Glomerular endothelial cell (primary cell): Measurements from ENCODE around the genes ANKRD36, MRPL30 and LYG2.

DNA sequence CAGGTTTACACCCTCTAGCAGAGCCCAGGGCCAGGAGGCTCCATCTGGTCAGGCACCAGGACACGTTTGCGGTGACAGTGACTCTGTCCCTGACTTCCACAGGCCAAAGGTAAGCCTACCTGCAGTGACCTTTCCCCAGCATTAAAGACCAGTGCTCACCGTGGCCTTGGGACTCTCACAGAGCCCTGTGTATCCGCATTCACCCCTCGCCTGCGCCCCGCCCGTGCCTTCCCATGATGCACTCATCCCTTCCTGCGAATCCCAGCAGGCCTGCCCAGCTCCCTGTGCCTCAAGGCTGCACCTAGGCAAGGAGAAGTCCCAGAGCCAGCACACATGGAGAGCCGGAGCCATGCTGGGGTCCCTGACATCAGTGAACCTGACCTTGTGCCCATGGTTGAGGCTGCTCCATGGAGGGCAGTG lies 3.2 kb downstream of the NEURL3 start:
- RAMPAGE, long total RNA, result no peak

DNA sequence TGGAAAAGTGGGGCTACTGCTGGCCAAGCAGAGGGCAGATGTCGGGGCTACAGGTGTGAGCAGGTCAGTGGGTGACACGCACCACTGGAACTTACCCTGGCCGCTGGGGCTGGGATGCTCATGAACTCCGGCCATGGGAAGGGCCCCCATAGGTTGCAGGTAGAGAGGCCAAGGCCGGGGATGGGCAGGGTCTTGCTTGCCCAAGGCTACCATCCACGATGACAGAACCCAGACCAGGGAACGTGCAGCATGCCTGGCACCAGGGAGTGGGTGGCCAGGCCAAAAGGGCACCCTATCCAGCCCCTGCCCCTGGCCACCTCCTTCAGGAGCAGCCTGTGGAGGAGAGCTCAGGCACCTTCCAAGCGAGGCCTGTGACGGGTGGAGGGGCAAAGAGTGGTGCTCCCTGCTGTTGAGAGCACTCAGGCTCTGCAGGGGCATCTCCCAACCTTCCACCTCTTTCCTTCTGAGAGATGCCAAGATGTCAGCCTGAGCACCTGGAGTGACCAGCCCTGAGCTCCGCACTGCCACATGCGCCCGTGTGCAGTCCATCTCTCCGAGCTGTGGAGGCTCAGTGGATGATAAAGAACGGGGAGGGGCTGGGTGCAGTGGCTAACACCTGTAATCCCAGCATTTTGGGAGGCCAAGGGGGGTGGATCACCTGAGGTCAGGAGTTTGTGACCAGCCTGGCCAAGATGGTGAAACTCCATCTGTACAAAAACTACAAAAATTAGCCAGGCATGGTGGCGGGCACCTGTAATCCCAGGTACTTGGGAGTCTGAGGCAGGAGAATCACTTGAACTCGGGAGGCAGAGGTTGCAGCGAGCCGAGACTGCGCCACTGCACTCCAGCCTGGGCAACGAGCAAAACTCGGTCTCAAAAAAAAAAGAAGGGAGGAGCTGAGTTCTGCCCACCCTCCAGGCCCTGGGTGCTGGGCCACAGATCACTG lies 17.1 kb downstream of the ARID5A start:
- RAMPAGE, long total RNA, result no peak

- RAMPAGE, long total RNA, result no peak
These were observed 20.7 kb downstream of the FER1L5 start for GRCh38 chr2:96663119-96663724.

GRCh38 chr2:96800929-96801151 lies 15.2 kb upstream of the CNNM3 start:
- RAMPAGE, long total RNA, result no peak

DNA sequence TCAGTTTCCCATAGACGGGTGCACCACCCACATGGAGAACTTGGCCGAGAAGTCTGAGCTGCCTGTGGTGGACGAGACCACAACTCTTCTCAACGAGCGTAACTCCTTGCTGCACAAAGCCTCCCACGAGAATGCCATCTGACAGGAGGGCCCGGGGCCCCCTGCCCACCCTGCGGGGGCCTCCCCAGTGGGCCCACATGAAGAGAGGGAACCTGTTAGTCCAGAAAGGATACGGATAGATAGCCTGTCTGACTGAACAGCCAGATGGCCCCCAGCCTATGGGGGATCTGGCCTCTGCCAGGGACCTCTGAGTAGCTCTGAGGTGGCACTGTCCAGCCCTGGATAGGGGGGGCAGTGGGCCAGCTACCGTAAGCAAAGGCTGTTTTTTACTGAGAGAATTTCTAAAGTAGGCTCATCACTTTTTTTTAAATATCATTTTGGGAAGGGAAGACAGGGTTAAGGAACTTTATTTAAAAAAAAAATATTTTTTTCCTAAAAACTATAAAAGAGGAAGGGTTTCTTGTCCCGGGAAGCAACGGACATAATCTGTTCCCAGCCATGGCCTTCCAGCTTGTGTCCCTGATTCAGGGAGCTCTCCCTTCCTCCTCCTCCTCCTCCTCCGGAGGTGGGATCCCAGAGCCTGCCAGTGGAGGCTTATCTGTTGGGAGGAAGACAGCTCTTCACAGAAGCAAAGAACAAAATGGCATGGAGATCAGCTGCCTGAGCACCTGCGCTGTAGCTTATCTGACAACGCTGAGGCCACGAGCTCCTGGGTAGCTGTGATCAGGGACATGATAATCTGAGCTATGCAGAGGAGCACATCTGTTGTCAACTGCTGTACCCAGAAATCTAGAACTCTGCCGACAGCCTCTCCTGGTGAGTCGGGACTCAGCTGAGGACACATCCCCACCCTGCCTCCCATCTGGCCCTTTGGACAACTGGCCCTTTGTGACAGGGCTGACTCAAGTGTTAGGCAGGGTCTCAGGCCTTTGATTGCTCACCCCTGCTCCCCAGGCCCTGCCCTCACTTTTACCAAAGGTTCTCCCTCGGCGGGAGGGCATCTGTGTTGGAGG lies 6.4 kb upstream of the CNNM3 start:
- RAMPAGE, long total RNA, result no peak

GRCh38 chr2:96819194-96819693 lies 3.2 kb downstream of the CNNM3 start:
- RAMPAGE, long total RNA, result no peak

DNA sequence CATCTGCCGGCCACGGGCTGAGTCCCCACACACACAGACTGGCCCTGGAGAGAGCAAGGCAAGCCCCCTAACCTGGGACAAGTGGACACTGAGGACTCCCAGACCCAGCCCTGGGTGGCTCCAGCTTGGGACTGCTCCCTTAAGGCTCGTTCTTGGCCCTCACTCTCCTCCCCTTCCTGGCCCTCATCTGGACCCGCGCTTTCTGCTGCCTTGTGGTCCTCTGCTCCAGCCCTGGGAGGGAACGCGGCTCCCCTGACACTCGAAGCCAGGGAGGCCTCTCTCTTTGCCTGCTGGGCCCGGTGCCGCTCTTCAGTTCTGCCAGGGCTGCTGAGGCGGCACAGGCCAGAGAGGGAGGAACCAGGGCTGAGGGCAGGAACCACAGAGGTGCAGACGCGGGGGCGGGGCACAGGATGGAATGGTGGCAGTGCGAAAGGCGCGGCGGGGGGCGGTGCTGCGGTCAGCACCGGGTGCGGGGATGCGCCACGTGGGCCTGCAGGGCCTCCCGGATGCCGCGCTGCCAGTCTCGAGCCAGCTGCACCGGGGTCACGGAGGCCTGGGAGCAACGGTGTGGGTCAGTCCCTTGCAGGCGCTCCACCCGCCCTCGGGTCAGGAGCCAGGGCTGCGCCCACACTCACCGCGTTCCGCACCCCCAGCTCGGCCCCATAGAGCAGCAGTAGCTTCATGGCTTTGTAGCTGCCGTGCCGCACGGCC lies 4.6 kb downstream of the ANKRD23 start:
- RAMPAGE, long total RNA, result no peak

DNA sequence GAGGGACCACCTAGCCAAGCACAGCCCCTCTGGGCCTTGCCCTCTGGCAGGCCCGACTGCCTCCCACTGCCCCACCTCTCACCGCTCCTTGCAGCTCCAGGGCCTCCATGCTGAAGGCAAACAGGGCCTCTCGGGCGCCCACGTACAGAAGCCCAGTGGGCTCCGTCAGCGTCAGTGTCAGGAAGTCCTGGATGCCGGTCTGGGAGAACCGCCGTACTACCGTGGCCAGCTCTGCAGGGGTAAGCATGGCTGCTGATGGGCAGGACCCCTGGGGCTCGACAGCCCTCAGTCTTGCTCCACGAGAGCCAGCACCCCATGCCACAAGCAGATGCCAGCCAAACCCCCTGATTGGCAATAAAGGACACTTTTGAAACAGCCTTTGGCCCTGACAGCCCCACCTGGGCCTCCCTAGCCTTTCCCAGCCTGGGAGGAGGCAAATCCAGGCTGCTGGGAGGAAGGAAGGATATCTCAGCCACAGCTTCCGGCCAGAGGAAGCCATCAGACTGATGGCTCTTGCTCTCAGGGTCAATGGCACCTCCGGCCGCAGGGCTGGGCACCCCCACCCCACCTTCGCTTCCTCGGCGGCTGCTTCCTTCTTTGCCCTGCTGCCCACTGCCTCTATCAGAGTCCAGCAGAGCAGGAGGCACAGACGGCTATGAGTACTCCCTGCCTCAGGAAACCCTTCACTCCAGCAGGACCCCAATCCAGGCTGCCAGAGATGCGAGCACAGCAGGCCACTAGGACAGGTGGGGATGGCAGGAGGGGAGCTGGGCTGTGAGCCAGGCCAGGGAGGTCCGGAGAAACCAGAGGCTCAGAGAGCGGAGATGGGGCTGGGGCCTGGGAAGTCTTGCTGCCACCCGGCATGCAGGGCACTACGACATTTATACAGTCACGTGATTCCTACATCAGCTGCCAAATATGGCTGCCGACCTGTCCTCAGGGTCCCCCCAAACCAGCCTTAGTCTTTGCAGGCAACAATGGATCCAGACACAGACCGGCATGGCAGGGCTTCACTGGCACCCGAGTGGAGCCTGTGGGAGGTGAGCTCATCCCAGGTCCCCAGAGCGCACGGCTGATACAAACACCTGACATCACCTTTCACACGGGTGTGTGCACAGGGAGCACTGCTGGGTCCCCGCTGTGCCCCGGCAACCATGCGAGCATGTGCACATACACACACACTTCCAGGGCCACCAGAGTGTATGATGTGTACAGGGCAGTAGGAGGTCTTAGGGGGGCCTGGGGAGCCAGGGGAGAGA lies 3.2 kb downstream of the SEMA4C start:
- RAMPAGE, long total RNA, result no peak

- RAMPAGE, long total RNA, result no peak
These were observed 9.1 kb upstream of the SEMA4C start for GRCh38 chr2:96878869-96879449.

GRCh38 chr2:97112962-97114093 lies at the start of gene ANKRD36:
TSS of gene ANKRD36 (plus strand) at chr2:97113153.
- RAMPAGE, long total RNA, result no peak

GRCh38 chr2:97673522-97674636 lies 4.4 kb downstream of the C2orf92 start:
- RAMPAGE, long total RNA, result no peak

DNA sequence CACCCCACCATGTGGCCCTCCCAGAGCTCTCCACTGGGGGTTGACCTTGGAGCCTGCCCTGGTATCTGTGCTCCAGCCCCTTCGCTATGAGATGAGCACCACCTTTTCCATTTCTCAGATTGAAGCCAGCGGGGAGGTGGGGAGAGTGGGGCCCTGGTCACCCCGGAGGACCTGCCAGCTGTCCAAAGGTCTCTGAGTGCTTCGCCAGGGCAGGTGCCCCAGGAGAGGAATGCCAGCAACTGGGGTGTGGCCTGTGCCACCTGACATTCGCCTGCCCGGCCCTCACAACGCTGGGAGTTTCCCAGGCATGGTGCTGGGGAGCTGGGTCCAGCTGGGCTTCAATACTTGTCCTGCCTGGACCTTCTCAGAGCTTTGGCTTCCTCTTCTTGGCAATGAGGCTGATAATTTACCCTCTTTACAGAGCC lies 5.9 kb upstream of the ZAP70 start:
- RAMPAGE, long total RNA, result no peak

DNA sequence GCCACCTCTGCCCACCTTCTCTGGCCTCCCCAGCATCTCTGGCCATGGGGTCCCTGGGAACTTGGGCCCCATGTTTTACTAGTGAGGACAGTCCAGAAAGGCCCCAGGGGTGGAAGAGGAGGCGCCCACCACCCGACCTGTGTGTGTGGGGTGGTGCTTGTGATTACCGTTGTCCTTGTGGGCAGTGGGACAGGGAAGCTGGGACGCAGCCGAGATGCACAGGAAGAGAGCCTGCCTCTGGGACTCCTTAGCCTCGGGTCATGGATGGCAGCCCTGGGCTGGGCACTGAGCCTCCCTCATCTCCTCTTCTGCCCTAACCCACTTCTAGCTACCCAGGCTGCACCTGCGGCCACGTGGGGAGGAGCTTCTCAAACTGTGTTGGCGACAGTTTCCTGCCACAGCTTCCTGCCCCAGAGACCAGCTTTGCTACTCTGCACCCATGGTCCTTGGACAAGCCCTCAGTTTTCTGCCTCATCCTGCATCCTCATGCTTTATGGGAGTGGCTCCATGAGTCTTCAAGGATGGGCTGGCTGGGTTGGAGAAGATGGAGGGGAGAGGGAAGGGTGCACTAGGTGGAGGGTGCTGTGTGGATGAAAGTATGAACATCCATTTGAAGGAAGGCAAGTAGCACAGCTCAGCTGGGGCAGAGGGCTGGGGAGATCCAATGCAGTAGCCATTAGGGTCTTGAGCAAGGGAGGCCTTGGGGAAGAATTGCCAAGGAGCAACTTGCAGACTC lies 5.2 kb downstream of the ZAP70 start:
- RAMPAGE, long total RNA, result no peak

DNA sequence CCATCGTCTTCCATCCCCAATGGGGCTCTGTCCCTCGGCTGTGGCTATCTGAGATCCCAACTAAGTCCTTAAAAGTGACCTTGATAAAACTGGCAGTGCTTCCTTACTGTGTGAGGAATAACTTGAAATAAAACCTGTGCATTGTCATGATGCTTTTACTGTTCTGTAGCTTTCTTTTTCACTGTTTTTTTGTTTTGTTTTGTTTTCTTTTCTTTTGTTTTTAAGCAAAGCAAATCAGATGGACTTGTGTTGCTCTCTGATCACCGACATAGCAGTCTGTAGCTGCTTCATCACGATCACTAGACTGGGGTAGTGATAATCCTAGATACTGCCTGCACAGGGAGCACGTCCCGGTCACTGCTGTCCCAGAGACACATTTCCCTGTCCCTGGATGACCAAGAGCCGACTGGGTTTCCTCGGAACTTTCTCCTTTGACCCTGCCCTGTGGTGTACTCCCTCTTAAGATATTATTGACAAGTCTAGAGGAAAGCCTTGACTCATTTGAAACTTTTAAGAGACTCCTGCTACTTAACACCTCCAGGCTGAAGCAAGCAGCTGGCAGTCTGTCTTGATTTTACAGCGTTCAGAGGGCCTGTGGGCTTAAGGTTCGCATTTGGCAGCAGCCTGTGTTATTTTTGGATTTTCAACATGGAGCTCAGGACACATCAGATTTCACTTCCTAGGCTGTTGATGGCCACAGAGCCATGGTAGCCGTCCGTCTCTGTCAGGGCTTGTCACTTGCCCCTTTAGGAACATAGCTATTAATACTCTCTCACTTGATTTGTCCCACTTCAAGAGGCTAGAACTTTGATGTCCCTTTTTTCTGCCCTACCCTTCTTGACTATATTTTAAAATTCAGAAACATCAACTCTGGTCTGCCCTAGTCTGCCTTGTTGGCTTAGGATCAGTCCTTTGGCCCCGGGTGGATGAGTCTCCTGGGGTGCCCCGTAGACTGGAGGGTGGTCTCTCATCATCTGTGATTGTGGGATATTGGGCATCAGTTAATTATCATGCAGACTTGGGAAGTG lies 73.5 kb downstream of the VWA3B start:
- RAMPAGE, long total RNA, result no peak

- RAMPAGE, long total RNA, result no peak
These were observed 43.6 kb downstream of the COA5 start for GRCh38 chr2:98564637-98565175.

- RAMPAGE, long total RNA, result no peak
These were observed 26.0 kb downstream of the UNC50 start for GRCh38 chr2:98634252-98634935.

DNA sequence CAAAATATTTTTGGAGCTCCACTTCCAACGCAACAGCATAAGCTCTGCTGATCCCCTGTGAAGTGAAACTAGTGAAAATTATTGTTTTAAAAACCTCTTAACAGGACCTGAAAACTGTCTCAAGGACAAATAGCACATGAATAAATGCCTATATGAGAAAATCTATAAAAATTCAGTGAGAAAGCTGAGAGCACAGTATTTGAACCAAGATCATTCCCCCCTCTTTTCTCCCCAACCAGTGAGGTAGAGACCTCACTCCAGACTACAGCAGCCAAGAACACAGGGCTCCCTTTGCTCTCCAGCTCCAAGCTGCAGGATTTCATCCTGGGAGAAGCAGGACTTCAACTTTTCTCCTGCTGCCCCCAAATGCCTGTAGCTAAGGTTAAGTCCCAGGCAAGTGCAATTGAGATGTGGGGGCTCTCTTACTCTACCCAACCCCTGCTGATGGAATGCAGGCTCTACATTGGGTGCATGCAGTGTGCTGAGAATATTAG lies 12.6 kb downstream of the MGAT4A start:
- RAMPAGE, long total RNA, result no peak

- RAMPAGE, long total RNA, result no peak
These were observed 100.2 kb downstream of the CRACDL start for GRCh38 chr2:98835565-98836492.

DNA sequence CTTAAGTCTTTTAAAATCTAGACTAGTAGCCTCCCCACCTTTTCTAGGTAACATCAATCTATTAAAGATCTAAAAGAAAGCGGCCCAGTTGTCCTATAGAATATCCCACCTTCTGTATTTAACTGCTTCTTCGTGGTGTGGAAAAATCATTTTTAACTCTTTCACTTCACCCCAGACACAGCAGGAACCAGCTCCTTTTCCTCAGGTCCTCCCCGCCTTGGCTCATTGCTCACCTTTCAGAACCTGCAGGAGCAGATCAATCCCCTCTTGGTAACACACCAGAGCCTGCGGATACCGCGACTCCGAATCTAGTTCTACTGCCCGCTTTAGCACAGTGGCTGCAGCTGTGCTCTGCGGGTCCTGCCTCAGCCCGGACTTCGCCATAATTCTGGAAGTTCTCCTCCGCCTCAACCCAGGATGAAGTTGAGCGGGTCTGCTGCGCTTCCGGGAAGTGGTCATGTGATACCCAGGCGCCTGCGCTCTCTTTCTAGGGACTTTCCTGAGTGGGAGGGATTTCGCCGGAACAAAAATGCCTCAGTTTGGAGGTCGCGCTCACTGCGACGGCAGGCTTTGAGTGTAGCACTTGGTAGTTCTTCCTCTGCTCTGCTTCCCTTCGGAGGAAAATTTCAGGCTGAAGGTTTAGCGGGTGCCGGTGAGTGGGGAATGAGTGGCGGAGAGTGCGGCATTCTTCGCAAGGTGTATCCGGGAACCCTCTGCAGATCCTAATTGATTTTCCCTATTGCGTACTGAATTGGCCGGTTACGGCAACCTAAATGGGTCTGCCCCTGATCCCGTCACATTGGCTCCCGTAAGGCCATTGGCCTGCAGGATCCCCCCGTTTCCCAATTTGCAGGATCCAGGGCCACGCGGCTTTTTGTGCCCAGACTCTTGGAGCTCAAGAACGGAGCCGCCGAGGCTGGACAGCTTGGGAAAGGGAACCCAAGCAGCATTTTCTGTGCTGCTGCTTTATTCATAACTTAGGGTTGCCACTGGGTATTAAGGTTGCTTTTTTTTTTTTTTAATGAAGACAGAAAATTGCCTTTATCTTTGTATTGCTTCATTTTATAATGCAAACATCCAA lies at the start of gene MRPL30:
Gene MRPL30, plus strand, starts transcription at position 587 of the 1,081 bp plus-strand sequence.
- RAMPAGE, long total RNA, result start-site peak on the minus strand centred at position 415 of the sequence, 51 bp wide, 1,011 and 840 reads in 2 replicates

DNA sequence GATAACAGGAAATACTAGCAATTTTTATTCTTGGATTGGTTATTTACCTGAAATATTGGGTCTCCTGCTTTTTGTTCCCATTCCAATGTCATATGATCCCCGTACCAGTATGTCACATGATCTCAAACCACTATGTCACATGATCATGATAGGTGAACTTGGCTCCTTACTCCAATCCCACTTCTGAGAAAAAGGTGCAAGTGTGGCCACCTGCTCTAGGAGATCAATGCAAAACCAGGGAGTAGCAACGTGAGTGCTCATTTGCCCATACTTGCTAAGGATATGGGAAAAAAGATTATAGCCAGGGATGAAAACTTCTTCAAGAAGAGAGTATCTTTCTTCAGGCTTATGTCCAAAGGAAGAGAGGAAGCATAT lies at the start of gene LYG2:
Gene LYG2, minus strand, starts transcription at position 111 of the 375 bp plus-strand sequence.
- RAMPAGE, long total RNA, result no peak